Urinary bladder (tissue), 3 donors: ENCODE data around the gene SLC9A3.

DNA sequence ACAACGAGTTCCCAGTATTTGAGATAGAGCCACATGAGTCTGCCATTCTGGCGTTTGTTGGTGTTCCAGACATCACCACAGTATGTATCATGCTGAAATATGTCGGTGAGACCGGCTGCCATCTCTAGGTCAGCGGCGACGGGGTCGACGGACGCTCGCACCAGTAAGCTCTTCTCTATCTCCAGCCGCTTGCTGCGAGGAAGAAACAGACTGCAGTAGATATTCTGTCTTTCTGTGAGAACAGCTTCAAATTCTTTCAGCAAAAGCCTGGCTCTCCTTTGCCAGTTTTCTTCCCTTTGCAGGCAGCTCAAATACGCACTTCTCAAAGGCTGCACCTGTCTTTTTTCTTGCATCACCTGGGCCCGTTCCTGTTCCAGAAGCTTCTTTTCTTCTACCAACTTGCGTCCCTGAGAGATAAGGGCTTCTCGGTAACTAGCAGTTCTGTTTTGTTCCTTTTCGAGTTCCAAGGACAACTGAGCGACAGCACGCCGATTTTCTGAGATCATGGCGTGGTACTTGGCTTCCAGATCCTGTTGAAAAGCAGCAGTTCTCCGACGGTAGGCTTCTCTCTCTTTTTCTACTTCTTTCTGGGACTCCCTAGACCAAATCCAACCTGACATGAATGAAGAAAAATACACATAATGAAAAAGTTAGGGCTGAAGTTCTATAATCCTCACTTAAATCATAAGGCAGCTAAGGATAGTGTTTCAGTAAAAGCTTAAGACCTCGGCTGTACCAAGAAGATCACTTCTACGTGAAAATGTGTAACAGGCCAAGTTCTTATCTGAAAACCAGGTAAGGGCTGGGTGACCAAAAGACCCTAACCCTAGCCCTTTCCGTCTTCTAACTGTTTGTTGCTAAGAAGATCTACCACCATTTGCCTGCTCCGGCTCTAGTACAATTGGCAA is 12.4 kb downstream of the CCDC127 start:
- PRO-cap: no peak
- RAMPAGE, long total RNA: no peak

GRCh38 chr5:237674-238215 is 19.6 kb downstream of the SDHA start:
- PRO-cap: no peak
- RAMPAGE, long total RNA: no peak

- PRO-cap: no peak
- RAMPAGE, long total RNA: no peak
Observed at GRCh38 chr5:278844-279596, 7.6 kb downstream of the PDCD6 start.

DNA sequence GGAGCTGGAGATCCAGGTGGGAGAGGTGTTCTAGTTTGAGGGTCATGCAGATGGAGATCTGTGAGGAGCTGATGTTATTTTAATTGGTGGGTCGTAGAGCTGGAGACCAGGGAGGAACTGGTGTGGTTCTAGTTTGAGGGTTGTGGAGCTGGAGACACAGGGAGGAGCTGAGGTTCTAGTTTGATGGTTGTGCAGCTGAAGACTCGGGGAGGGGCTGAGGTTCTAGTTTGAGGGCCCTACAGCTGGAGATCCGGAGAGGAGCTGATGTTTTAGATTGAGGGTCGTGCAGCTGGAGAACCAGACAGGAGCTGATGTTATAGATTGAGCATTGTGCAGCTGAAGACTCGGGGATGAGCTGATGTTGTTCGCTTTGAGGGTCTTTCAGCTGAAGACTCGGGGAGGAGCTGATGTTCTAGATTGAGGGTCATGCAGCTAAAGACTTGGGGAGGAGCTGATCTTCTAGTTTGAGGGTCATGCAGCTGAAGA is 10.1 kb downstream of the PDCD6 start:
- PRO-cap: no peak
- RAMPAGE, long total RNA: no peak

DNA sequence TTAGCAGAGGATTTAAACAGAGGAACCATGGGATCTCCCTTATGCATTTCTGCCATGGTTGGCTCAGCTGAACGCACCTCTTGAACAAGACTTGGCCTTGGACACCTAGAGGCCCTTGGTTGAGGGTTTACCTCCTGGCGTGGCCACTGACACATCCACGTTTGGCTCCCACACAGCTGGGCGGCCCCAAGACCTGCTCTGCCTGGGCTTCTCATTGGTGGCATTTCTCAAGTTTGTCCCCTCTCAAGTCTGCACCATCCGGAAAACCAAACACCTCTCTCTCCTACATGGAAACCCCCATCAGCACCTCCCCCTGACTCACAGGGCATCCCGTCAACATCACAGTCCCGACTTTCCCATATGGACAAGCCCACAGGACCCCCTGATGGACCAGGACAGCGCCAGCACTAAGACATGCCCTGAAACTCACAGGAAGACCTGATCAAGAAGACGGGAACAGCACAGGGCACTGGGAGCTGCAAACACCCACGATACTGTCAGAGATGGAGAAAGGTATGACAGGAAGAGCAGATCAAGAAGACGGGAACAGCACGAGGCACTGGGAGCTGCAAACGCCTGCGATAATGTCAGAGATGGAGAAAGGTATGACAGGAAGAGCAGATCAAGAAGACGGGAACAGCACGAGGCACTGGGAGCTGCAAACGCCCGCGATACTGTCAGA is 21.5 kb downstream of the PDCD6 start:
- PRO-cap: no peak
- RAMPAGE, long total RNA: no peak

- PRO-cap: no peak
- RAMPAGE, long total RNA: no peak
Observed at GRCh38 chr5:310955-311683, 10.4 kb upstream of the AHRR start.

- PRO-cap: no peak
- RAMPAGE, long total RNA: no peak
Observed at GRCh38 chr5:317159-317491, 4.4 kb upstream of the AHRR start.

GRCh38 chr5:442139-442993 is 610 bp upstream of the EXOC3 start:
- PRO-cap: no peak
- RAMPAGE, long total RNA: no peak

GRCh38 chr5:448088-448915 is 5.3 kb downstream of the EXOC3 start:
- PRO-cap: no peak
- RAMPAGE, long total RNA: no peak

GRCh38 chr5:458791-459432 is 15.9 kb downstream of the EXOC3 start:
- PRO-cap: no peak
- RAMPAGE, long total RNA: no peak

DNA sequence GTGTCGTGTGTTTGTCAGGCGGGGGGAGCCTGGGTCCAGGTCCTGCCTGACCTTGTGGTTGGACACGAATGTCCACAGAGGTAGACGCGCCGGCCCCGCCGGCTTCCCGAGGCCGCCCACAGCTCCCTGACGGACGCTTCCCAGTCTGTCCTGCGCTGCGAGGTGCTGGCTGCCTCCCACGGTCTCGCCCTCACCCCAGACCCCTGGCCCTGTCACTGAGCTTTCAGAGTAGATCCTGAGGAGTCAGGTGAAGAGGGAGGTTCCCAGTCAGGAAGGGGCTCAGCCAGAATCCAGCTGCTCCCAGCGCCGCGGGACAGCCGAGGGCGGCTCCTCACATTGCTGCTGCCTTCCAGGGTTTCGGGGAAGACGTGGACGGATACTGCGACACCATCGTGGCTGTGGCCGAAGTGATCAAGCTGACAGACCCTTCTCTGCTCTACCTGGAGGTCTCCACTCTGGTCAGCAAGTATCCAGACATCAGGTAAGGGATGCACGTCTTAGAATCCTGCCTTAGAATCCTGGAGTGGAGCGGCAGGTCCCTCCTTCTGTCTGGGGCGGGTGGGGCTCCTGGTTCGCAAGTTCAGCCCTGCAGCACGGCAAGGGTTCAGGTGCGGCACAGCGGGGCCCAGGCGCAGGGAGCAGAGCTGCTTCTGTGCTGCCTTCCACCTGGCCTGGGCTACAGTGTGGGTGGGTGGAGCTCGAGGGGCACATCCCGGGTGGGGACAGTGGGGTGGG is 22.6 kb downstream of the EXOC3 start:
- PRO-cap: no peak
- RAMPAGE, long total RNA: no peak

DNA sequence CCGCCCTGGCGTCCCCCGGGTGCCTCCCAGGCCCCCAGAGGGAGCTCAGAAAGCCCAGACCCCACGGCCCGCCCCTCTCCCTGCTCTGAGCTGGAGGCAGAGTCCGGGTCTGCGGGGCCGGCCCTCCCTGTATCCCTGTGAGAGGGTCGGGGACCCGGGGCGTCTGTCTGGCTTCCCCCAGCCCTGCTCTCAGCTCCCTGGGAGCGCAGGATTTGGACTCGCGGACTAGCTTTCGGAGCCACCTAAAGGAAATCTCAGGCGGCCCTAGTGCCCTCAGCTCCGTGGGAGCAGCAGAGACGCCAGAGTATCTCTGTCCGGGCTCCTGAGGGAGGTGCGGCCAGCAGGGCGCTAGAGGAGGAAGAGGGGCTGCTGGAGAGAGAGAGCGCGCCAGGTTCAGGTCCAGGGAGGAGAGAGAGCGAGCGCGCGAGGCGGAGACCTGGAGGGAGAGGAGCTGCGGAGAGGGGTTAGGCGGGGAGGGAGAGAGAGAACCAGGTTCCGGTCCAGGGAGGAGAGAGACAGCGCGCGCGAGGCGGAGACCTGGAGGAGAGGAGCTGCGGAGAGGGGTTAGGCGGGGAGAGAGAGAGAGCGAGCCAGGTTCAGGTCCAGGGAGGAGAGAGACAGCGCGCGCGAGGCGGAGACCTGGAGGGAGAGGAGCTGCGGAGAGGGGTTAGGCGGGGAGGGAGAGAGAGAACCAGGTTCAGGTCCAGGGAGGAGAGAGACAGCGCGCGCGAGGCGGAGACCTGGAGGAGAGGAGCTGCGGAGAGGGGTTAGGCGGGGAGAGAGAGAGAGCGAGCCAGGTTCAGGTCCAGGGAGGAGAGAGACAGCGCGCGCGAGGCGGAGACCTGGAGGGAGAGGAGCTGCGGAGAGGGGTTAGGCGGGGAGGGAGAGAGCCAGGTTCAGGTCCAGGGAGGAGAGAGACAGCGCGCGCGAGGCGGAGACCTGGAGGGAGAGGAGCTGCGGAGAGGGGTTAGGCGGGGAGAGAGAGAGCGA is 31.0 kb downstream of the EXOC3 start:
- PRO-cap: no peak
- RAMPAGE, long total RNA: no peak

- PRO-cap: no peak
- RAMPAGE, long total RNA: no peak
Observed at GRCh38 chr5:477027-477582, 34.1 kb downstream of the EXOC3 start.

GRCh38 chr5:501948-502680 is 22.1 kb downstream of the SLC9A3 start:
- PRO-cap: no peak
- RAMPAGE, long total RNA: no peak

DNA sequence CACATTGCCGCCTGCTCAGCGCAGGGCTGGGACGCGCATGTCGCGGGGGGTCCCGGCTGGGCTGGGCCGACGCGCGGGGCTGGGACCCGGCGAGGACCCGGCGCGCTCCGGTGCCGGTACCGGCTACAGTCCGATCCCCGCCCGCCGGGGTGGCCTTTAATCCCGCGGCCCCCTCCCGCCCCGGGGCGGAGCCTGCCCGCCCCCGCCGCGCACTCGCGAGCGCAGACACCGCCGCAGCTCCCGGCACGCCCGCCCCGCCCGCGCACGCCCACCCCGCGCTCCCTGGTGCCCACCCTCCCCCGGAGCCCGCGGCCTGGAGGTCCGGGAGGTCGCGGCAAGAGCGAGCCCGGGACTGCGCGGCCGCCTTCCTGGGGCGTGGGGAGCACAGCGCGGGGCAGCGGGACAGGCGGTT is at the start of gene SLC9A3:
SLC9A3 (minus strand) TSS at position 132 of the 412 bp plus-strand sequence.
- PRO-cap: no peak
- RAMPAGE, long total RNA: no peak

GRCh38 chr5:546617-547038 is 22.4 kb upstream of the SLC9A3 start:
- PRO-cap: no peak
- RAMPAGE, long total RNA: no peak

GRCh38 chr5:548104-548728 is 24.0 kb upstream of the SLC9A3 start:
- PRO-cap: no peak
- RAMPAGE, long total RNA: no peak

GRCh38 chr5:710653-711908 is 17.9 kb upstream of the TPPP start:
- PRO-cap: no peak
- RAMPAGE, long total RNA: no peak

- PRO-cap: no peak
- RAMPAGE, long total RNA: no peak
Observed at GRCh38 chr5:716541-717178, 23.5 kb upstream of the TPPP start.

GRCh38 chr5:782856-783602 is 1.5 kb downstream of the ZDHHC11B start:
- PRO-cap: unidirectional peak, plus-strand start at chr5:783307
- RAMPAGE, long total RNA: no peak